Left common carotid artery plus branches (tissue), 1 donor: ENCODE data around the gene FGF5.

DNA sequence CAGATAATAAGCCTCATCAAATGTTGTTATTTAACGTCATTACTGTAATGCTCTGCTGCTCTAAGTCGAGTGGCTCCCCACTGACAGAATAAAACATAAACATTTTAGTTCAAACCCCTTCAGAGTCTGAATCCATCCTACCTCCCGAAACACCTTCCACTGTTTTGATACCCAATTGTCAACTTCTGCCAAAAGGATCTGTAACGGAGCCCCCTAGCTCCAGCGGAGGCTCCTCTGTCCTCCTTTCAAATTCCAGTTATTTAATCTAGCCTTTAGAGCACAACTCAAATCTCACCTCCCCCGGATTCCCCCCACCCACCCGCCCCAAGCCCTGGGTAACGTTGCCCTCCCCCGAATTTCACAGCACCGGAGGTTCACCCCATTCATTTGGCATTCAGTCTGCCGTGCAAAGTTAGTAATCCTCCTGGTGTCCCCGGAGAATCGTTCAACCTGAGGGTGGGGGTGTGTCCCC, 1.1 kb downstream of the CCNI start:
- PRO-cap, result no peak

DNA sequence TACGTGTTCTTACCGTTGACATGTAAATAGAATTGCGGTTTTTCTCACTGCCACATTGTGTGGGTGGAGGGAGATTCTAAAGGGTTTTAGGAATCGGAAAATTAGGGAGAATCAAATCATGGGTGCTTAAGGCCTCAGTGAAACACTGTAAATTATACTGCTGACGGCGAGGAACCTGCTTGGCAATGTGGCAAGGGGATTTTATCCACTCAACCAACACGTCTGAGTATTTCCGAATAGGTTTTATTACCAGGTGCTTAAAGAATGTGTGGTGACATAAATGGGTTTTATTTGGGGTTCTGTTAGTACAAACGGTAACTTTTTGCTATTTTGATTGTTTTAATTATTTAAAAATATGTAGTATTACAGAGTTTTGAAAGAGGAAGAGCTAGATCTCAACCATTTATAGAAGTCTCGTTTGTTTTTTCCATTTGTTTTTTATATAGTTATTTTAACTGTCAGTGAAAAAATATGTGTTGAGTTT, 808 bp upstream of the CCNI start:
- PRO-cap, result no peak

DNA sequence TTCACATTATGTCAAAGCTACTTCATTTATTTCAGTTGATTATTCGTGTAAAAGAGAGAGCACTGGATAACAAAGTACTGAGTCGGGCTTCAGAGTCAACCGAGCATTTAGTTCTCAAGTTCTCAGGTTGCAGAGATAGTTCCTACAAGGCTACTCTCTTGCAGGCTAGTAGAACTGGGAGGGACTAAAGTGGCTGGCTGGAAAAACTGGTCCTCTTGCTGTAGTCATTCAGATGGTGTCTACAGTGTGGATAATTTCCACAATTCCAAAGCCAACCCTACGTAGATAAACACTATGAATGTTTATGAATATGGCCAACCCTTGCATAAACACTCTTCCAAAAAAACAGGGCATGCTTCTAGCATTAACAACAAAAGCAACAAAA, 4.6 kb upstream of the CCNG2 start:
- PRO-cap, result no peak

GRCh38 chr4:77155511-77156435, 1.2 kb upstream of the CCNG2 start:
- PRO-cap, result no peak

- PRO-cap, result no peak
These were observed 36.5 kb downstream of the CCNG2 start for GRCh38 chr4:77193306-77194073.

- PRO-cap, result no peak
These were observed 92.6 kb downstream of the CXCL13 start for GRCh38 chr4:77698153-77698624.

- PRO-cap, result no peak
These were observed 1.6 kb upstream of the CNOT6L start for GRCh38 chr4:77820784-77821119.

DNA sequence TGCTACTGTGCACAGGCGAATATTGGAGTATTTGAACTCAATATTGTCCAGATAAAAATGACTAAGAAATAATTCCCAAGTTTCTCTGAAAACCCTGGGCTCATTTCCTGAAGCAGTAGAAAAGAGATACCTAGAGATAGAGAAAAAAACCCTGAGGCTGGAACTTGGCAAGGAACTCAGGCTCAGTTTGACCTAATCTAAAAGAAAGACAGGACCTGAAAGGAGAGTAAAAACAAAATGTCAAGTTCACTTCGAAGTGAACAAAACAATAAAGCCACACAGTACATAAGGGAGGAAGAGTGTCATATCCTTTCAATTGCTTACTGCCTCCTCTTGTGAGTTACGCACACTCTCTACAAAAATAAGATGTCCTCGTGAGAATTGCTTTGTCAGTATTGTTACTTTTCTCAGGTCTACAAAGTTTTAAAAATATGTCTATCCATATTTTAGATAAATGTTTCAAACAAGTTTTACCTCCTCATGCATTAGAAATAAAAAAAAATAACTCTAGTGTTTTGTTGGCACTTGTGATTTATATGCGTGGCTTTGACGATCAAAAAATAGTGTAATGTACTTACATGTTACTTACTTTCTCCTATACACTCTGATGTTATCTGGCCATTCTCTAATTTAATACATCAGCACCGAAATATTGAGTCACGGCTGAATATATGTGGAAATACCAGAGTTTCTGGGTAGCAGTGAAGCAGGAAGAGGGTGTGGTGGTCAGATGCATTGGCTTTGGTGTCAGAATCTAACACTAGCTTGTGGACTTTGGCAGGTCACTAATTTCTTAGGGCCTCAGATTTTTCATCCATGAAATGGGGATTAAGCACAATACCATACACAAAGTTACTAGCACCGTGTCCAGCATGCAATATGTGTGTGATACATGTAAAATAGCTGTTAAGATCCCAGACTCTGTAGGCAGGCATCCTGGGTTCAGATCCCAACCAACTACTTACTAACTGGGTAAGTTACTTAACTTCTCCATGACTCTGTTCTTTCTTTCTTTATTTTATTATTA, 8.1 kb upstream of the MRPL1 start:
- PRO-cap, result no peak

DNA sequence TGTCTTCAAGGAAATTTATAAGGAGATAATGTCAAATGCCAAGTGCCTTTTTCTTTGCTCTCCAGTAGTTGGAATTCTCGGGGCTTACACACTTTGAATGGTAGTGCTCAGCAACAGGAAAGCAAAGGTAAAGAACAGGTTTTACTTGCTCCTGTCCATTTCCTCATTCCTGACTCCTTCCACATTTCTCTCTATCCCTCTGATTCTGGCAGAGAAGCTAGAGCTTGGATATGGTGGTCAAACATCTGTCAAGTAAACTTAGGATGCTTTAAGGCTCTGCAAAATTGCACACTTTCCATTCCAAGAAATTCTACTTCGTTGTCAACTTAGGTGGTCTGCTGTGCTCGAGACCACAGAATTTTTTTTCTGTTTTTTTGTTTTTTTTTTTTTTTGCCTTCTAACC, 180.9 kb upstream of the ANXA3 start:
- PRO-cap, result no peak

GRCh38 chr4:78691284-78691795, 84.8 kb upstream of the BMP2K start:
- PRO-cap, result no peak

GRCh38 chr4:78861245-78862550, 77.5 kb downstream of the PAQR3 start:
- PRO-cap, result no peak

- PRO-cap, result no peak
These were observed 53.8 kb downstream of the PAQR3 start for GRCh38 chr4:78885237-78886051.

DNA sequence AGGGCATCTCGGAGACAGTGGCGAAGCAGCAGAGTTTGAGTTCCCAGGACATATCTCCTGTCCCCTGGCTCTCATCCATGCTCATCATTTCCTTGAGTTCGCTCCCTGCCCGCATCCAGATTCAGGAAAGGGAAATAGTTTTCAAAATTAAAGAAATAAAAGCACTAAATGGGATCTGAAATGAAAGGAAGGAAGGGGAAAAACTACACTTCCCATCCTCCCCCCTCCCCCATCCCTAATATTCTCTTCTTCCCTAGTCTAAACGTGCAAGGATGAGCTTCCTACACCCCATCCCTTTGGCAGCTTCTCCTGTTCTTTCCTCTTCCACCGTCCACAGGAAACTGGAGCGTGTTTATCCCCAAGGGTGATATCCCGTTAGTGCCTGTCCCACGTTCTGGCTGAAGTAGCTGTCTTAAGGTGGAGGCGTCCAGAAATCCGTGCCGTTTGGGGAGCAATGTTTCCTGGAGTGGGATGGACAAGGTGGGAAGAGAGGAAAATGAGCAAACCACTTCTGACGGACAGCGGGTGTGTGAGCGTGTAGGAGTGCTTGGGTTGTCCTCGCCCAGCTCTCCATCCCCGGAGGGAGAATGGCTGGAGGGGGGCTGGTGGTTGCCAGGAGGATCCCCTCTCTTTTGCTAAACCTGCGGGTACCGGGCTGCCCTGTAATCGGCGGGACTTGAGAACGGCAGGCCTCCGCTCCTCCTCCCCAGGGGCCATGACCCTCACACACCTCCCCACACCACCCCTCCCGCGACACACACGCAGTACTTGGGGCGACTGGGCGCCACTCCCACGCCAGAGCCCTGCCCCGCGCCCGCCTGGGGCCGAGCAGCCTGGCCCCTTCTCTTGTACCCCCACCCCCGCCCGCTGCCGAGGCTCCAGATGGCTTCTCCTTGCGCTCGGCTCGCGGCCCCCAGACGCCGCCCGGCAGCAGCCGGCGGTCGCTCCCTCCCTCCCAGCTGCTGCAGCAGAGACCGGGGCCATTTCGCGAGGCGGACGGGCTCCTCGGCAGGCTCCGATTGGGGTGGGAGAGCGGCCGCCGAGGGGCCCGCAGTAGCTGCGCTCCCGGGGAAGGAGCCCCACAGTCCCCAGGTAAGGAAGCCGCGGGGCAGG, 14.0 kb upstream of the PRDM8 start:
- PRO-cap, result no peak

- PRO-cap, result unidirectional peak, plus-strand start at chr4:80202398
These were observed 4.6 kb downstream of the PRDM8 start for GRCh38 chr4:80201558-80202569.

- PRO-cap, result no peak
These were observed 5.7 kb downstream of the PRDM8 start for GRCh38 chr4:80202570-80203754.

- PRO-cap, result no peak
These were observed at the start of gene FGF5 for GRCh38 chr4:80266160-80267358. TSS of gene FGF5 (plus strand) at chr4:80266664.

- PRO-cap, result no peak
These were observed 157.3 kb downstream of the CFAP299 start for GRCh38 chr4:80492762-80493294.

DNA sequence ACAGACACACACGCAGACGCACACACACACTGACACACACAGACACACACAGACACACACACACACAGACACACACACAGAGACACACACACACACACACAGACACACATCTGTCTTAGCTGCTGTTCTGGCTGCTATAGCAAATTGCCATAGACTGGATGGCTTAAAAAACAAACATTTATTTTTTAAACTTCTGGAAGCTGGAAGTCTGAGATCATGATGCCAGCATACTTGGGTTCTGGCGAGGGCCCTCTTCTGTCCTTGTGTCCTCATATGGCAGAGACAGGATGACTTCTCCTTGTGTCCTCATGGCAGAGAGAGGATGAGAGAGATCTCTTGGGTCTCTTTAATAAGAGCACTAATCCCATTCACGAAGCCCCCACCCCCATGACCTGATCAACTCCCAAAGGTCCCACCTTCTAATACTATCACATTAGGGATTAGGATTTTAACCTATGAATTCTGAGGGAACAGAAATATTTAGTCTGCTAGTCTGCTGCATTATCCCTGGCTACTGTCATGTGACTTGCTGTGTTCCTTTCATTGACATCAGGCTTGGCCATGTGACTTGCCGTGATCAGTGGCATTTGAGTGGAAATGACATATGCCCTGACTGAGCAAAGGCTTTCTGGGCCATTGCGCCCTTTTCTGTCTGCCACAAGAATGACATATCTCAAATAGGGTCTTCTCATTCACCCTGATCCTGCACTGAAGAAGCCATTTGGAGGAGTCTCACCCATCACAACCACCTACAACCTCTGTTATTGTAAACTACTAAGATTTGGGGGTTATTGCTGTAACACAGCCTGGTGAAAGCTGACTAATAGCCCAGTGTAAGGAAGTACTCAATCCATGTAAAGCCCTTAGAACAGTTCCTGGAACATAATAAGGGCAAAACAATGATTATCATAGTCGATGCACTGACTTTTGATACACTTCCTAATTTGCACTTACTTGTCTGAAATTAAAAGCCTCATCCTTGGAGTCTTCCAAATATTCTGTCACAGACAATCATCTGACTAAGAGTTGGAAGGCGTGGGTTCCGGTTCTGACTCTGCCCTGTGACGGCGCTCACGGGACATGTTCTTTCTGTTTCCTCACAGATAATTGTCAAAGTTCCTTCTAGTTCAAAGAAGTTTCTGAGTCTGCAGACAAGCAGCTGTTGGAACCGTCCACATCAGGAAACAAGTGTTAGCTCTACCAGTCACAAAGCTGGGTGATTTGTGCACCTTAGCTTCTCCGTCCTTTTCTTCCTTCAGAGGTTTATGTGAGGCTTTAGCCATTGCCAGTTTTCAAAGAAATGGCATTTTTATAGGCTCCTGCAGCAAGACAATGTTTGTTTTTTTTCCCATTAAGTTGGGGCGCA, 33.1 kb upstream of the RASGEF1B start:
- PRO-cap, result no peak

GRCh38 chr4:81606603-81607372, 135.1 kb upstream of the RASGEF1B start:
- PRO-cap, result no peak

- PRO-cap, result no peak
These were observed 150.9 kb upstream of the RASGEF1B start for GRCh38 chr4:81622526-81623091.